AG10803 (cell line): ENCODE measurements around a stretch of chr17.

GRCh38 chr17:64384381-64384813 lies 6.3 kb downstream of the PECAM1 start:
- RRBS, result no CpG with 5 or more reads among the region's 4 CpGs

- RRBS, result no CpG with 5 or more reads among the region's 6 CpGs
These were observed 2.1 kb upstream of the POLG2 start for GRCh38 chr17:64498686-64499671.

- RRBS, result no CpG with 5 or more reads among the region's 10 CpGs
These were observed 3.8 kb upstream of the POLG2 start for GRCh38 chr17:64500430-64501240.

DNA sequence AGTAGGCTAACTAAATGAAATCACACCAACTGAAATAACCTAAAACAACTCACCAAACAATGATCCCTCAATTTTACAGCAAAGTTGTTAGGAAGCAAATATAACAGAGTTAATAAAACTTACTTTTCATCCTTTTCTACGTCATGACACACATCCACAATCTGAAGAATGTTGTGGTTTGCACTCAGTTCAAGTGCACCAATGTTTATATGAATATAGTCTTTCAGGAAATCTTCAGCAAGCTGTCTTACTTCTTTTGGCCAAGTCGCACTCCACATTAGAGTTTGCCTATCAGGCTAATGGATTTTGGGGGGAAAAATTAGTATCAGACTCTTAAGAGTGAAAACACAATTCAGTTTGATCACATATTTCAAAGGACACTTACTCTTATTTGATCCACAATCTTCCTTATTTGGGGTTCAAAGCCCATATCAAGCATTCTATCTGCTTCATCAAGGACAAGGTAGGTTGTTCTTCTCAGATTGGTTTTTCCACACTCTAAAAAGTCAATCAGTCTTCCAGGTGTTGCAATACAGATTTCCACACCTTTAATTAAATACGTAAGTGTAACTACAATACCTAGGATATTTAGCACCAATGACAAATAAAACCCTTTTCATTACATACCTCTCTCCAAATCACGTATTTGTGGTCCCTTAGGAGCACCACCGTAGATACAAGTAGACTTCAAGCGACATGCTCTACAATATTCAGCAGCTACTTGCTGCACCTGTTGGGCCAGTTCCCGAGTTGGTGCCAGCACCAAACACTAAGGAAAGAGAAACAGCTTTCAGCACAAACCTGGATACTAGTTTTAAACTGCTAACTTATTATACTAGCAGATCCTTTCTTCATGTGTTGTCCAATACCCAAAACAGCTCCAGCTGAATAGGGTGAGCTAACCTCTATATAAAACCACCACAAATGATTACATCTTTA lies 3.0 kb downstream of the DDX5 start:
- RRBS, result no CpG with 5 or more reads among the region's 7 CpGs

- RRBS, result no CpG with 5 or more reads among the region's 9 CpGs
These were observed 3.7 kb downstream of the CEP95 start for GRCh38 chr17:64510429-64510950.

- RRBS, result no CpG with 5 or more reads among the region's 14 CpGs
These were observed 23.9 kb downstream of the CEP95 start for GRCh38 chr17:64530431-64531345.

DNA sequence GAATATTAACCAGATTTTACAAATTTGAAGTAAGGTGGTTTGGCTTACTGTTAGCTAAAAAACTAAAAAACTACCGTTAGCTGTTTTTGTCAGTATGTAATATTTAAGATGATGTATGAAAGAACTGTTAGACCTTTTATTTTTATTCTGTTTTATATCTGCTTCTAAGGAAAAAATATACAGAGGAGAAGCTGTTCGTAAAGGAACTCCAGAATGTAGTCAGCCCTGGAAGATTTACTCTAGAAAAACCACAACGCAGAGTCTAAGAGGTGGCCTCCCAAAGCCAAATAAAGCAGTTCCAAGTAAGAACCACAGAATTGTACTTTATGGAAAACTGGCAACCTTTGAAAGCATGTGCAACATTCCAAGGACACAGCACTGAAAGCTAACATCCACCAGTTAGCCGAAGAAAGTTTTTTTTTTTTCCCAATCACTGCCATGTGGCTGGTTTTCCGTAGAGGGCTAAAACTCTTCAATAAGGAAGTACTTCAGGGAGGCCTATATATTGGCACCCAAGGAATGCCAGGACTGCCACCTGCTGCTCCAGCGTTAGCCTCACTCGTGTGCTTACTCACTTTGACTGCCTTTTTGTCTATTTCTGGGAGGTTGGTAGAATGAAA lies 25.1 kb downstream of the CEP95 start:
- RRBS, result no CpG with 5 or more reads among the region's 7 CpGs

DNA sequence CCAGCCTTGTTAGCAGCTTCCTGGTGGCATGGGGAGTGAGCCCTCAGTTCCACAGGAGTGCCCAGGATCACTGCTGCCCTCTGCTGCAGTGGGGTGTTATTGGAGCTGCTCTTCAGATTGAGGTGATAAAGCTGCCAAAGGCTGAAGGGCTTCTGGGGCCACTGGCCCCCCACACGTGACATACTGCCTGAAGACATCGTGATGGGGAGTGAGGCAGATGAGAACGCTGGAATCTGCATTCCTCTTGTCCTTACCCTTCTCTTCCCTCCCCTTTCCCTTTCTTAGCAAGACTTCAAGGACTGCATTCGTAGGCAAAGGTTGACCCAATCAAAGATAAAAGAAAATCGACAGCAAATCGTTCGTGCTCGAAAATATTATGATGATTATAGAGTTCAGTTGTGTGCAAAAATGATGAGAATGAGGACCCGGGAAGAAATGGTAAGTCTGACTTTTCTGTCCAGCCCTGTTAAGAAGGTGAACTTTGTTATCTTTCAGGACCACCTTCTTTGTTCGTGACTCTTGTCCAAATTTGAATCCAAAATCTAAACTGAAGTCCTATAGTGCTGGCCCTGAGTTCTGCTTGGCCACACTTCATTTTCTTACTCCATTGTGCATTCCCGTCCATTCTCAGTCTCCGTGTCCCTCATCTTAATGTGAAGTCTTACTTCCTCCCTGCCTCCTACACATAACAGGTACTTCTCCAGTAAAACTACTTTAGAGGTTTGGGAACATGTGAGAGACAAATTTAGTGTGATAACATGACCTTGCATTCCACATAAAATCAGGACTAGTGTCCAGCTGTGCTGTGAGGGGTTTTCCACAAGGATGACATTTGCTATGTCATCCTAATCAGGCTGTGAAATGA lies 27.8 kb downstream of the CEP95 start:
- RRBS, result no CpG with 5 or more reads among the region's 12 CpGs

GRCh38 chr17:64765158-64765680 lies 103.1 kb upstream of the SMURF2 start:
- RRBS, result no CpG with 5 or more reads among the region's 7 CpGs

GRCh38 chr17:64774669-64775245 lies 112.7 kb upstream of the SMURF2 start:
- RRBS, result no CpG with 5 or more reads among the region's 7 CpGs

DNA sequence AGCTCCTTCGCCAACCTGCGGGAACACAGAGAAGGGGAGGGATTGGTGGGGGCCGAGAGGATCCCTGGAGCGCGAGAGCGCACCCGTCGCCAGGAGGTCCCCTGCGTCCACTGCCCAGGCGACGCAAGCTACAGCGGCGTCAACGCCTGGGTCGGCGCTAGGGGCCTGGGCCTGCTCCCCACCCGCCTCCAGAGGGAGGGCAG lies 118.8 kb upstream of the SMURF2 start:
- RRBS, result no CpG with 5 or more reads among the region's 17 CpGs

- RRBS, result no CpG with 5 or more reads among the region's 7 CpGs
These were observed 83.3 kb downstream of the LRRC37A3 start for GRCh38 chr17:64836055-64836320.

GRCh38 chr17:65042943-65043446 lies 13.5 kb downstream of the GNA13 start:
- RRBS, result no CpG with 5 or more reads among the region's 7 CpGs

DNA sequence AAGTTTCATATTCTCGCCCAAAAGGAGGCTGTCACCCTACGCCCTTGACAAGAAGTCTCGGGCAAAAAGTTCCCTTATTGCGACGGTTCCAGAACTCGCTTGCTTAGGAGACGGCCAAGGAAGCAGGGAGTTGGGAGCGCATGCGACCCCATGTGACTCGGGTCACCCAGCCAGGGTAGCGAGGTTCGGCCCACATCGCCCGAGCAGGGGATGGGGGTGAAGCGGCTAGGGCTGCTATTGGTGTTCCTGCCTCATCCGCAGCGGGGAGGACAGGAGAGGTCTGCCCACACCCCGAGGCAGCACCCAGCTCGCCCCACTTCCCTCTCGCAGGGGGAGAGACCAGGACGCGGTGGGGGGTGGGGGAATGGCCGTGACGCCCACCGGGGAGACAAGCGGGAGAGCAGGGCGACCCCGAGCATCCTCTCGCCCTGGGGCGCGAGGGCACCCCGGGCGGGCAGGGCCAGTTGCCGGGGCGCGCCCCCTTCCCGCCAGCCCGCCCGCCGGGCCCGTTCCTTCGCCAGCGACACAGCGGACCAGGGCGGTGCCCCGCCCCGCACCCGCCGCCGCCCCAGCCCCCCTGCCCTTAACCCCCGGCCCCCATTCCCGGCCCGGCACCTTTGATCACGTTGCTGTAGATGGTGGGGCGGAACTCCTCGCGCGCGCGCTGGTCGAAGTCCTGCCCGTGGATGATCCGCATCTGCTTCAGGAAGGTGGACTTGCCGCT lies 682 bp downstream of the GNA13 start:
- RRBS, result 2% methylated on average over 17 of the region's 64 CpGs

DNA sequence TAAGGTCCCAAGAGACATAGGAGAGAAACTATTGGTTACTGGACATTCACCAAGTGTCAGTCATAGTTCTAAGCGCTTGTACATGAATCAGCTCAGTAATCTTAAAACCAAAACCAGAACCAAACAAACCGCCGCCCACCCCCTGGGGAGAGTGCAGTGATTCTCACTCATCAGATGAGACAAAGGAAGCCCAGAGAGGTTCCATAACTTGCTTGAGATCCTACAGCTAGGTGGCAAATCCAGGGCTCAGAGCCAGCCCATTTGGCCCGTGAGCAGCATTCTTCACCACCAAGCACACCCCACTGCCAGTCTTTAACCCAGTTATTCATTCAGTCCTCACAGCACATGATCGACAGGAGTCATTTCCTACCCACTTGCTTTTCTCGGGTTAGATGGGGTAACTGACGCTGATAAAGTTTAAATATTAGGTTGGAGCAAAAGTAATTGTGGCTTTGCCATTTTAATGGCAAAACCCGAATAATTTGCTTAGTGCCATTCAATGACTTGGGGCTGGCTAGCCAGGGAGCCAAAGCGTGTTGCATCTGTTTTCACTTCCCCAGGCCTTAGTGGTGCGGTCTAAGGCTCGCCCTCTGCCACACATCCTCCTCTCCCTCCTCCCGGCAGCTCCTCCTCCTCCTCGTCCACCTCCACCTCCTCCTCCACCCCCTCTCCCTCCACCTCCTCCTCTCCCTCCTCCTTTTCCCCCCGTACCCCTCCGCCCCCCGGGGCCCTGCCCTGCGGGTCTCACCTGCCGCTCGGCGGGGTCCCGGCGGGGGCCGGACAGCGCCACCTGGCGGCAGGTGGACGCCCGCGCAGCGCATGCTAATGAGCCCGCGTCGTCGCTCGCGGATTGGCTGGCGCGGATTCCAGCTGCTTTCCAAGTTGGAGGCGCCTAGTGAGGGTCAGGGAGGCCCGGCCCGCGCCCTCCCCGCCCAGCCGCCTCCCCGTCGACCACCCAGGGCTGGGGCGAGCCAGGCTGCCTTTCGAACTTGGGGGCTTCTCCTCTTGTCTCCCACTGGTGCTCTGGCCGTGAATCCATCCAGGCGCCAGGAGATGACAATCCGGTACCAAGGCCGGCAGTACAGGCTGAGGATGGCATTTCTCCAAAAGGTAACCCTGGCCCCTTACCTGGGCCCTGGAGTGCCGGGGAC lies 36.9 kb upstream of the RGS9 start:
- RRBS, result 7% methylated on average over 5 of the region's 52 CpGs

- RRBS, result no CpG with 5 or more reads among the region's 5 CpGs
These were observed 13.4 kb upstream of the RGS9 start for GRCh38 chr17:65123783-65124135.

- RRBS, result no CpG with 5 or more reads among the region's 3 CpGs
These were observed 108.1 kb downstream of the AXIN2 start for GRCh38 chr17:65453344-65453783.

- RRBS, result 4% methylated on average over 3 of the region's 13 CpGs
These were observed 4.1 kb downstream of the AXIN2 start for GRCh38 chr17:65557217-65557972.

- RRBS, result 2% methylated on average over 18 of the region's 36 CpGs
These were observed 1.7 kb downstream of the AXIN2 start for GRCh38 chr17:65559749-65560102.

DNA sequence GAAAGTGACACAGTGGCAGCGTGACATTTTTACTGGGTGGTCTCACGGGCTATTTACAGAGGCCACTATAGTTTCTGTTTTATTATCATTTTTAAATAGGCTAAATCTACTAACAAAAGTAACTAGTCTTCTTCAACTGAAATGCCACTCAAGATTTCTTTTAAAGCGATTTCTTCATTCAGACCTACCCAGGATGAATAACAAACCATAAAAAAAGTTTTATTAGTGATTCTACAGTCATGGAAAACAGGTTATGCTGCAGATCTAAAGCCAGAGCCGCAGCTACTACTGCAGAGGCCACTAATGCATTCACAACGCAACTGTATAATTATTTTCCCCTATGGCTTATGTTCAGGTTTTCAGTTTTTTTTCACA lies 136.2 kb upstream of the AXIN2 start:
- RRBS, result no CpG with 5 or more reads among the region's 5 CpGs